ENCODE measurements around the genes DHDH and ALDH16A1.

- RRBS, 2 experiments: no CpG with 5 or more reads among the region's 17 CpGs
Observed at GRCh38 chr19:48912811-48913329, 12.8 kb downstream of the NUCB1 start.

- RRBS, 2 experiments: no CpG with 5 or more reads among the region's 44 CpGs
Observed at GRCh38 chr19:48933323-48934070, at the start of gene DHDH. DHDH (plus strand) TSS chr19:48933699.

DNA sequence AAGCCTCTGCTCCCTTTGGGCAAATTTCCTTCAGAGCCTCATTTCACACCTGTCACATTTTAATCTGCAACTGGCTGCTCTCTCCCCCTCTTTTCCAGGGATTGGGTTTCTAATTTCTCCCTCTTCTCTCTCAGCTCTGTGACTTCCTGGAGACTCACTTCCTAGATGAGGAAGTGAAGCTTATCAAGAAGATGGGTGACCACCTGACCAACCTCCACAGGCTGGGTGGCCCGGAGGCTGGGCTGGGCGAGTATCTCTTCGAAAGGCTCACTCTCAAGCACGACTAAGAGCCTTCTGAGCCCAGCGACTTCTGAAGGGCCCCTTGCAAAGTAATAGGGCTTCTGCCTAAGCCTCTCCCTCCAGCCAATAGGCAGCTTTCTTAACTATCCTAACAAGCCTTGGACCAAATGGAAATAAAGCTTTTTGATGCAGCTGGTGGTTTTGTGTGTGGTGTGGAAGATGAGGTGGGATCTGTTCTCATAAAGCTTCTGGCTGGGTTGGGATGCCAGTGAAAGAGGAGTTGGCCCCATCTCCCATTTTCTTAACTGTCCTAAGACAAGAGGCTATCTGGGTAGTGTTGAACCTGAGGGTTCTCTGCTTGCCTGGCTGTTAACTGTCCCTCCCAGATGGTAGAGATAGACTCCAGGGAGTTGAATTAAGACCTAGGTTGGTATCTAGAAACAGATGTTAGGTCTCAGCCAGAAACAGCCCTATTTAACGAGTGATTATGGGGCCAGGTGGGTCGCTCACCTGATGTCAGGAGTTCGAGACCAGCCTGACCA is 1.5 kb downstream of the FTL start:
- RRBS, 2 experiments: no CpG with 5 or more reads among the region's 8 CpGs

- RRBS, 2 experiments: no CpG with 5 or more reads among the region's 13 CpGs
Observed at GRCh38 chr19:48969789-48970366, 4.8 kb downstream of the FTL start.

- RRBS, 2 experiments: no CpG with 5 or more reads among the region's 21 CpGs
Observed at GRCh38 chr19:48989504-48990285, 3.4 kb downstream of the GYS1 start.

- RRBS, 2 experiments: no CpG with 5 or more reads among the region's 9 CpGs
Observed at GRCh38 chr19:48991961-48992704, 976 bp downstream of the GYS1 start.

- RRBS, 2 experiments: no CpG with 5 or more reads among the region's 18 CpGs
Observed at GRCh38 chr19:48994010-48994532, 384 bp downstream of the RUVBL2 start.

GRCh38 chr19:49225472-49225934 is 67.9 kb downstream of the TRPM4 start:
- RRBS, 2 experiments: no CpG with 5 or more reads among the region's 14 CpGs

DNA sequence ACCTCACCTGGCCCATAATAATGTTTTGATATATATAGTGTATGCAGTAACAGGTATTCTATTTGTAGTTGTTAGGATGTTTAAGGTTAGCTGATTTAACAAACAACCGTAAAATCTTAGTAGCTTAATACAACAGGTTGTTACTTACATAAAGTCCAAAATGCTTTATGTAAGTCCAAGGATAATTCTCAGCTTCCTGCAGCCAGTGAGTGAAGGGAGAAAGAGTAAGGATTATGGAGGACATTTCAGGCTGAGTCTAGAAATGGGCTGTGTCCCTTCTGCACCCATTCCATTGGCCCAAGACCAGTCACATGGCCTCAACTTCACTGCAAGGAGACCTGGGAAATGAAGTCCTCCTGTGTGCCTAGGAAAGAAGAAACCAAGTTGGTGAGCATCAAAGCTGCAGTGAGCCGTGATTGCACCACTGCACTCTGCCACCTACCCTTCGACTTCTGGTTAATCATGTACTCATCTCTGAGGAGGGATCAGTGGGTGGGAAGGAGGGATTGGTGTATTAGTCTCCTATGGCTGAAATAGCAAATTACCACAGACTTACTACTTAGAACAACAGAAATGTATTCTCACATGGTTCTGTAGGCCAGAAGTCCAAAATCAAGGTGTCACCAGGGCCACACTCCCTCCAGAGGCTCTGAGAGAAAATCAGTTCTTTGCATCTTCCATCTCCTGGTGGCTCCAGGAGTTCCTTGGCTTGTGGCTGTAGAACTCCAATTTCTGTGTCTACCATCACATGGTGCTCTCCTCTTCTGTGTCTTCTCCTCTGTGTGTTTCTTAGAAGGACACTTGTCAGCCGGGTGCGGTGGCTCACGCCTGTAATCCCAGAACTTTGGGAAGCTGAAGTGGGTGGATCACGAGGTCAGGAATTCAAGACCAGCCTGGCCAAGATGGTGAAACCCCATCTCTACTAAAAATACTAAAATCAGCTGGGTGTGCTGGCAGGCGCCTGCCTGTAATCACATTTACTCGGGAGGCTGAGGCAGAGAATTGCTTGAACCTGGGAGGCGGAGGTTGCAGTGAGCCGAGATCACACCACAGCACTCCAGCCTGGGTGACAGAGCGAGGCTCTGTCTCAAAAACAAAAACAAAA is 3.4 kb upstream of the CD37 start:
- RRBS, 2 experiments: no CpG with 5 or more reads among the region's 12 CpGs

GRCh38 chr19:49339869-49340969 is 5.0 kb downstream of the CD37 start:
- RRBS, 2 experiments: no CpG with 5 or more reads among the region's 43 CpGs

DNA sequence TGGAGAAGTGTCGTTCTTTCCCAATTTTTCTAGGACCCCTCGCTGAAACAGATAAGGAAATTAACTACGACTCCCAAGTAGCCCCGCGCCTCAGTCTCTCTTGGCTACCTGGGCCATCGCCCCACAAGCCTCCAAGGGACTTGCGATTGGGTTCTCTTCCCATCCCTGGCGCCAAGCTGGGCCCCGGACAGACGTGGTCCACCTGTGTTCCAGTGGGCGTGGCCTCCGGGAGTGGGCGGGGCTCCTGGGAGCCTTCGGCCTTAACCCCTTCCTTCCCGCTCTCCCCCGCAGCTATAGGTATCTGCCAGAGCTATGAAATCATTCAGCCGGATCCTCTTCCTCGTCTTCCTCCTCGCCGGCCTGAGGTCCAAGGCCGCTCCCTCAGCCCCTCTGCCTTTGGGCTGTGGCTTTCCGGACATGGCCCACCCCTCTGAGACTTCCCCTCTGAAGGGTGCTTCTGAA is 962 bp downstream of the GFY start:
- RRBS, 2 experiments: under 1 to 3% methylated on average over 7 to 9 of the region's 22 CpGs

GRCh38 chr19:49437025-49437795 is 4.1 kb downstream of the SLC17A7 start:
- RRBS, 2 experiments: no CpG with 5 or more reads among the region's 13 CpGs

DNA sequence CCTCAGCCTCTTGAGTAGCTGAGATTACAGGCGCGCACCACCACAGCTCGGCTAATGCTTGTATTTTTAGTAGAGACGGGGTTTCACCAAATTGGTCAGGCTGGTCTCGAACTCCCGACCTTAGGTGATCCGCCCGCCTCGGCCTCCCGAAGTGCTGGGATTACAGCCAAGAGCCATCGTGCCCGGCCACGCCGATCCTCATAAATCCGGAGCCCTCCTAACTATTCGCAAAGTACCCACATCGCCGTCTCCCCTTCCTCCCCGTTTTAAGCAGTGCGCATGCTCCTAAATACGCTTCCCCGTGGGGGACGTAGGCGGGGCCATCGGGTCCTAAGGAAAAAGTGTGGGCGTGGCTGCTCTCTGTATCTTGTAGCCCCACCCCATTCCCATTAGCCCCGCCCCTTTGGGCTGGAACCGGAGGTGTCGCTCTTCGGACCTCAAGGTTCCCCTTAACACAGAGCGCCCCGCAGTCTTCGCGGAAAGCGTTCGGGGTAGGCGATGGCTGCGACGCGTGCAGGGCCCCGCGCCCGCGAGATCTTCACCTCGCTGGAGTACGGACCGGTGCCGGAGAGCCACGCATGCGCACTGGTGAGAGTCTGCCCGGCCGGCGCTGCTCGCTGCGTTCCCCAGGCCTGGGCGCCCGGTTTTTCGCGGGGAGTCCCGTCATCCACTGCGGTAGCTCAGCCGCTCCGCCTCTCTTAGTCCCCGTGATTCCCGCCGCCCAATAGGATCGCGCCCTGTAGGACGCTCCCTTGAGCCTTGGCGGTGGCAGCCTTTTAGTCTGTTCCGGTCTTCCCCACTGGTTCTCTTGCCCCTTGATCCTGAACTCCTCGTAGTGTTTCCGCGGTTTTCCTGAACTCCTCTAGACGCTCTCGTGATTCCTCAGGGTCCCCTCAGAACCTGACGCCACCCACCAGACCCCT is at the start of gene ALDH16A1:
Gene ALDH16A1, plus strand, starts transcription at position 392 of the 923 bp plus-strand sequence.
- RRBS, 2 experiments: 1 to 2% methylated on average over 6 to 9 of the region's 77 CpGs

- RRBS, 2 experiments: no CpG with 5 or more reads among the region's 16 CpGs
Observed at GRCh38 chr19:49489438-49490130, 2.2 kb downstream of the RPL13A start.

DNA sequence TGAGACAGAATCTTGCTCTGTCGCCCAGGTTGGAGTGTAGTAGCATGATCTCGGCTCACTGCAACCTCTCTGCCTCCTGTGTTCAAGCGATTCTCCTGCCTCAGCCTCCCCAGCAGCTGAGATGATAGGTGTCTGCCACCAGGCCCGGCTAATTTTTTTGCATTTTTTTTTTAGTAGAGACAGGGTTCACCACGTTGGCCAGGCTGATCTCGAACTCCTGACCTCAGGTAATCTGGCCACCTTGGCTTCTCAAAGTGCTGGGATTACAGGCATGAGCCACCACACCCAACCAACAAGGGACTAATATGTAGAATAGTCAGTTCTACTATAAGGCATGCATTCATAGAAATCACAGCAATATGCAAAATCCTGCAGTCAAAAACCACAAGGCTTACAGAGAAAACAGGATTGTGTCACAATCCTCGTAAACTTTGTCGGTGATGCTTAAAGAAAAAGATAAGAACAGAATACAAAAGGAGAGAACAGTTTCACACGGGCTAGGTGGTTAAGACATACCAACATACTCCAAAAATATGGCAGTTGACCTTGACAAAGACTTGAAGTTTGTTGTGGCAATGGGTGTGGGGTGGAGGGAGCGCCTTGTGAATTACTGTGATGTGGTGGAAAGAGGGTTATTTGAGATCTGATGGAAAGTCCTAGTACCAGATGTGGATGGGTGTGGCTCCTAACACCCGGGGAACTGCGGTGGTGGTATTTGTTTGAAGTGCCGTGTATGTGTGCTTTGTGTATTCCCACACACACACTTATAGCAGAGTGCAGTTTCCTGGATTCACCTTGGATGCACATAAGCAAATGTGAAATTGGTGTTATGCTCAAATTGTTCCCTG is 12.4 kb downstream of the NOSIP start:
- RRBS, 2 experiments: no CpG with 5 or more reads among the region's 13 CpGs

DNA sequence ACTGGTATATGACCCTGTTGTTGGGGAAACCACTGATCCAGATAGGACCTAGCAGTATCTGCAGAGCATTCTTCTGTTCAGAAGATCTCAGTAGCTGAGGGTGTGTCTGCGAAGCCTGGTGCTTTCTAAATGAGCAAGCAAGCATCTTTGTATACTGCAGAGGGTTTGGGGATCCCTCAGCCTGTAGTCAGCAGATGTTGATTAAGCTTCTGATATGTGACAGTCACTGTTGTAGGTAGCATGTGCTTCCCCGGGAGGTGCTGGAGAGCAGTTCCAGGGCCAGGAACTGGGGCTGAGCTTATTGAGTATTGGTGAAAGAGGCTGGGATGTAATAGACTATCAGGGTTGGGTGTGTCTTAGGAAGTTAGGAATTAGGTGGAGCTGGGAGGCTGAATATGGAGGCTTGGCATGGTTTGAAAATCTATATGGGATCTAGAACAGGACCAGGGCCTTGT is 1.5 kb downstream of the SCAF1 start:
- RRBS, 2 experiments: no CpG with 5 or more reads among the region's 2 CpGs

GRCh38 chr19:49654287-49654495 is 11.5 kb downstream of the IRF3 start:
- RRBS, 2 experiments: no CpG with 5 or more reads among the region's 5 CpGs

GRCh38 chr19:49690391-49690847 is 497 bp upstream of the CPT1C start:
- RRBS, 2 experiments: no CpG with 5 or more reads among the region's 21 CpGs

- RRBS, 2 experiments: 94 to 98% methylated on average over 2 of the region's 23 CpGs
Observed at GRCh38 chr19:49836965-49838078, 19.2 kb downstream of the MED25 start.

- RRBS, 2 experiments: no CpG with 5 or more reads among the region's 13 CpGs
Observed at GRCh38 chr19:49852480-49852918, 14.9 kb downstream of the PNKP start.